LNCaP clone FGC (cell line): ENCODE measurements around a stretch of chr21.

GRCh38 chr21:41156361-41156681, 11.6 kb upstream of the BACE2 start:
- RRBS, 2 experiments: no CpG with 5 or more reads among the region's 3 CpGs

DNA sequence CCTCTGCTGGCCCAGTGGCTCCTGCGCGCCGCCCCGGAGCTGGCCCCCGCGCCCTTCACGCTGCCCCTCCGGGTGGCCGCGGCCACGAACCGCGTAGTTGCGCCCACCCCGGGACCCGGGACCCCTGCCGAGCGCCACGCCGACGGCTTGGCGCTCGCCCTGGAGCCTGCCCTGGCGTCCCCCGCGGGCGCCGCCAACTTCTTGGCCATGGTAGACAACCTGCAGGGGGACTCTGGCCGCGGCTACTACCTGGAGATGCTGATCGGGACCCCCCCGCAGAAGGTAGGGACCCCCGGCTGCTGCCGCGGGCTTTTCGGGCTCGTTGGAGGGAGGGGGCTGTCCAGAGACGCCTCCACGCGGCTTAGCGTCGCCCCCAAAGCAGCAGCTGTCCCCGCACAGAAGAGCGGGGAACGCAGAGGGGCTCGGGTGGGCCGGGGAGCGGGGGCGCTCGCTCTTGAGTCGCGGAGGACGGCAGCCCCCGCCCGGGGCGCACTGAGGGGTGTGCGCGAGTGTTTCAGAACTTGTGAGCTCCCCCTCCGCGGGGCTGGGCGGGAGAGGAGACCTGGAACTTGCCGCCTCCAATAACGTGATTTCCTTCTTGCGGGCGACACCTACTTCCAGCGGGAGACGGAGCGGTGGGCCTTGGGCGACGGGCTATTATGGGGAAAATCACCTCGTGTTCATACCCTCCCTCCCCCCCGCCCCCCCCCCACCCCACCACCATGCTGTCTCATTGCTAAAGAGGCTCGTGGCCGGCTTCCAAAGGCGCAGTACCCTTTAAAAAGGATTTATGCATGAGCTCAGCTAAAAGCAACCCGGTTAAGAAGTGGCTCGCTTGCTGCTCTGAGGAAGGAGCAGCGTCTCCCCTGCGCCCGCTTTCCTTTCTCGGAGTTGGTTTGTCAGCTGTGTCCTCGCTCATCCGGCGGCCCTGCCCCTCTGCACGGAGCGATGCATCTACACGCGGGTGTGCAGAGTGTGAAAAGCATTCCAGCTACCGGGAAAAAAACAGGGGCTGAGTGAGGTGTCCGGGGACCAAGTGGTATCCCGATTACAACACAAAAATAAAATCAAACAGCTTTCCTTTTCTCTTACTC, 681 bp downstream of the BACE2 start:
- RRBS, 2 experiments: 28 to 29% methylated on average over 34 of the region's 91 CpGs

DNA sequence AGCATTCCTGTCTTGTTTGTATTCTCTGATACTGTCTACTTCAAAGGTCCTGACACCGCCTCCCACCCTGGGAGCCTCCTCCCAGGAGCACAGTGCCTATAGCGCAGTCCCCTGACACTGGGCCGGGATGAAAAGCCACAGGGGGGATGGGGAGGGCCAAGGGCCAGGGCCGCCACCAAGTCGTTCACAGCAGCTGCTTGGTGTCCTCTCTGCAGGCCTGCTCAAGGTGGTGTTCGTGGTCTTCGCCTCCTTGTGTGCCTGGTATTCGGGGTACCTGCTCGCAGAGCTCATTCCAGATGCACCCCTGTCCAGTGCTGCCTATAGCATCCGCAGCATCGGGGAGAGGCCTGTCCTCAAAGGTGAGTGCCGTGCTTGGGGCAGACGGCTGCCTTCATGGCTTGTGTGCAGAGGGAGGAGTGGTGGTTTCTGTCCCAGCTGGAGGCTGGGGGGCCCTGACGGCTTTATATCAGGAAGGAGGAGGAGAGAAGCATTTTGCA, 6.2 kb downstream of the FAM3B start:
- RRBS, 2 experiments: no CpG with 5 or more reads among the region's 14 CpGs

DNA sequence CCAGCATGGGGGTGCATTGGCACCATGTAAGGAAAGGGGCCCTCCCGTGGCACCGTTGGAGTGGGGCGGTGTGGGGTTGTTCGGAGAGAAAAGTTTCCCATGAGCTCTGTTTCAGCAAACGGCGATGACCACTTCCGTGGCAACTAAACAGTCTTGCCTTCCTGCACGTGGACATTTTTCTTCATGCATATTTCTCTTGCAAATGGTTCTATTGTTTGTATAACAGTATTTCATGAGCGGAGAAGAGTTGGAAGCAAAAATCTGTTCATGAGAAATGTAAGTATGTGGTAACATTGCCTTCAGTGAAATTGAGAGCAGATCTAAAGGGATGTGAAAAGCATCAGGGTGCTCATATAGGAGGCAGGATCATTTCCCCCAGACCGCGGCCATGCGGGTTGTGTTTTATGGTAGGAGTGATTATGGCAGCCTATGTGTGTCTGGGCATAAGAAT, 8.6 kb downstream of the MX2 start:
- RRBS, 2 experiments: no CpG with 5 or more reads among the region's 12 CpGs

- RRBS, 2 experiments: no CpG with 5 or more reads among the region's 3 CpGs
These were observed 14.8 kb upstream of the MX1 start for GRCh38 chr21:41411221-41411738.

DNA sequence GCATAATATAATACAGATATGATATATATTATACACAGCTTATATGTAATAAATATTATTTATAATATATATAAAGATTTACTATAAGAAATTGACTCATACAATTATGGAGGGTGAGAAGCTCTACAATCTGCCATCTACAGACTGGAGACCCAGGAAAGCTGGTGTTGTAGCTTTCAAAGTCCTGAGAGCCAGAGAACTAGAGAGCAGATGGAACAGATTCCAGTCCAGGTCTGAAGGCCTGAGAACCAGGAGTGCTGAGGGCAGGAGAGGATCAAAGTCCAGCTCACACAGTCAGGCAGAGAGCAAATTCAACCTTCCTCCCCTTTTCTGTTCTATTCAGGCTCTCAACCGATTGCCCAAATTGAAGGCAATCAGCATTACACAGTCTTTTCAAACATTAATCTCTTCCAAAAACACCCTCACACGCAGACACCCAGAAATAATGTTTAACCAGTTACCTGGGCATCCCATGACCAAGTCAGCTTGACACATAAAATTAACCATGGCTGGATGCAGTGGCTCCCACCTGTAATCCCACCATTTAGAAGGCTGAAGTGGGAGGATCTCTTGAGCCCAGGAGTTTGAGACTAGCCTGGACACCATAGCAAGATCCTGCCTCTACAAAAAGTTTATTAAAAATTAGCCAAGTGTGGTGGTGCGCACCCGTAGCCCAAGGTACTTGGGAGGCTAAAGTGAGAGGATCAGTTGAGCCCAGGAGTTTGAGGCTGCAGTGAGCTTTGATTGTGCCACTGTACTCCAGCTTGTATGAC, 2.6 kb upstream of the TMPRSS2 start:
- RRBS, 2 experiments: no CpG with 5 or more reads among the region's 4 CpGs

GRCh38 chr21:41565370-41565639, 57.3 kb upstream of the TMPRSS2 start:
- RRBS, 2 experiments: no CpG with 5 or more reads among the region's 1 CpG

DNA sequence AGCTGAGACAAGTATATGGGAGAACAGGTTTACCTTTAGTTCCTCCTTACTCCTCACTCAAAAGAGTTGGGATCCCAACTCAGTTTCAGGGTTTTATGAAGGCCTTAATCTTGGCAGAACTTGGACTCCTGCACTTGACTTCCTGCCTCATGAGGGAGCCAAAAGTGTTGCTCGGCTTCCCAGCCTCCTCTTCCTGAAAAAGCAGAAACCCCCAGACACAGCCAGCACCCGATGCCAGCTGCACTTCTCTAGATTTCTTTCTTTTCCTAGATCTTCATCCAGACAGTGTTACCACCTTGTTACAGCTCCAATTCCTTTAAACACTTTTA, 70.8 kb upstream of the TMPRSS2 start:
- RRBS, 2 experiments: no CpG with 5 or more reads among the region's 2 CpGs

GRCh38 chr21:41633983-41634938, 126.3 kb upstream of the TMPRSS2 start:
- RRBS, 2 experiments: 58 to 77% methylated on average over 3 of the region's 11 CpGs

DNA sequence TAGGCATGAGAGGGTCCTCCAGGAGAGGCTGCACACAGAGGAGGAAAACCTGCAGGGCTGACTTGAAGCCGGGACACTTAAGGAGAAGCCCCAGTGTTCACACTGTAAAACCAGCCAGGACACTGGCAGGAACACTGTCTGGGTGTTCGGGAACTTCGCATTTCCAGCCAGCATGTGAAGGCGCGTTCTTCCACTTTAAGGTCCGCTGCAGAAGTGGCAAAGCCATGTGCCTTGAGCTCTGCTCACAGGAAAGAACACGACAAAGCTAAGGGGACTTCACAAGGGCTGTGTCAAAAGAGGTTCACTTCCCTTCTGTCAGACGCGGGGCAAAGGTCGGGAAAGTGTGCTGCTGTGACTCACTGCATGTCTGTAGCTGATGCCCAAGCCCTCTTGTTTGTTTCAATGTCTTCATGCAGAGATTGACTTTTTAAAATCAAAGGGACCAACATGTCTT, 102.8 kb downstream of the RIPK4 start:
- RRBS, 2 experiments: no CpG with 5 or more reads among the region's 10 CpGs

DNA sequence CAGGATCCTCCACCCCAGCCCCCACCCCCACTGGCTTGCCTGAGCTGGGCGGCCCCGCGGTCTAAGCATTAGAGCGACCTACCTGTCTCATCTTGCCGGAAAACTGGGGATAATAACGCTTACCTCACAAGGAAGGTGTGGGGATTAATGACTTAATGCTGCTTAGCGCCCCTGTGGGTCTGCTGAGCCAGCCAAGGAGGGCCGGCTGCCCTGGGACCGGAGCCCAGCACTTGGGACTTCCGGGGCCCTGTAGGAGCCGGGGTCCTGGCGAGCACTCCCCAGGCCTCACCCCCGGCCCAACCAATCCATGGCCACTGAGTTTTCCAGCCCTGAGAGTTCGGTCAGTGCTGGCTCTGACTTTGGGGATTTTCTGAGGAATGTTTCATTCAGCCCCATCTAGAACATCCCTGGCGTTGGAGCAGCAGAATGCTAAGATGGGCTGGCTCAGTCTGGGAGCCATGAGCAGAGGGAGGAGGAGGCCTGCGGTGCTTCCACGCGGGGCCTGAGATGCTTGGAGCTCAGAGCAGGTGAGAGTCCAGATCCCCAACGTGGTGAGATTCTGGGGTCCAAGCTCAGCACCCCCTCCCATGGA, 98.0 kb downstream of the RIPK4 start:
- RRBS, 2 experiments: 85% methylated on average over 3 of the region's 19 CpGs; no CpG with 5 or more reads in 1 of the 2 experiments

DNA sequence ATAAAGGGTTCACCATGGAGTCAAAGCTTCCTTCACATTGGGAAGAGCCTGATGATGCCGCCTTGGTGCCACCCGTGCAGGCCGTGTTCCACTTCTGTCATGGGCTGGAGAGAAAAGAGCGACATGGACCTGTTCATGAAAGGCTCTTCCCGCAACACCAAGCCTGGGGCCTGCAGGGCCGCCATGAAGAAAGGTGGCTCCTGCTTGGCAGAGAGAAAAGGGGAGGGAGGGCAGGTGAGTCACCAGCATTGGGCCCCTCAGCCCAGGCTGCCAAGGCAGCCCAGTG, 49.3 kb downstream of the RIPK4 start:
- RRBS, 2 experiments: no CpG with 5 or more reads among the region's 6 CpGs

- RRBS, 2 experiments: no CpG with 5 or more reads among the region's 8 CpGs
These were observed 7.6 kb downstream of the RIPK4 start for GRCh38 chr21:41759234-41759734.

DNA sequence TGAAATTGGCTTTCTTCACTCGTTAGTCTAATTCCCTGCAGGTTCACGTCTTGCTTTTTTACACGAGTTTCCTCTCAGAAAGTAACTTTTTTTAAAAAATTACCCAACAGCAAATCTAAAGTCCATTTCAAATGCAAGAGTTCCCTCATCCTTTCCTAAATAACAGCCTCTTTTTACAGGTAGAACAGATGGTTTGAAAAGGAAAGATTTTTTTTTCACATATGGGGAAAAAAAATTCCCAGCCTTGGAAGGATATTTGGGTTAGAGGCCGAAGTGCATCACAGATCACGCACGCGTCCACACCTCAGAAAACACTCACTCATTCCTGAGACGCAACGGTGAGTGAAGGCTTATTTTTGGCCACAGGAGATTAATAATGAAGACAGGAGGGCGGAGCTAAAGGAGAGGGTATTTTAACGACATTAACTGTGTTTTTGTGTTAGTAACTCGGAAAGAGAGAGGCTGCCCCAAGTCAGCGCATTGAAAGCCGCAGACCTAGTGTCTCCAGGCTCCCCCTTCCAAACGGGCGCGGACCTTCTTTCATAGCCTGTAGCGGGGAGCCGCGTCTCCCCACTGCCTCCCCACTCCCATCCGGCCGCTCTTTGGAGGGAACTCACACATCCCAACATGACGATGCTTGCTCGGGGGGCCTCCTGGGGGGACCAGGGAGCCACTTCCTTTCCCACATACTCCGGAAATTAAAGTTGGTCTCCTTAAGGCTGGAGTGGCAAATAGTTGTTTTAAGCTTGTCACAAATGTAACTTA, 1.0 kb upstream of the RIPK4 start:
- RRBS, 2 experiments: 64% methylated on average over 3 of the region's 25 CpGs; no CpG with 5 or more reads in 1 of the 2 experiments

GRCh38 chr21:41814052-41814438, 47.2 kb upstream of the RIPK4 start:
- RRBS, 2 experiments: no CpG with 5 or more reads among the region's 14 CpGs

DNA sequence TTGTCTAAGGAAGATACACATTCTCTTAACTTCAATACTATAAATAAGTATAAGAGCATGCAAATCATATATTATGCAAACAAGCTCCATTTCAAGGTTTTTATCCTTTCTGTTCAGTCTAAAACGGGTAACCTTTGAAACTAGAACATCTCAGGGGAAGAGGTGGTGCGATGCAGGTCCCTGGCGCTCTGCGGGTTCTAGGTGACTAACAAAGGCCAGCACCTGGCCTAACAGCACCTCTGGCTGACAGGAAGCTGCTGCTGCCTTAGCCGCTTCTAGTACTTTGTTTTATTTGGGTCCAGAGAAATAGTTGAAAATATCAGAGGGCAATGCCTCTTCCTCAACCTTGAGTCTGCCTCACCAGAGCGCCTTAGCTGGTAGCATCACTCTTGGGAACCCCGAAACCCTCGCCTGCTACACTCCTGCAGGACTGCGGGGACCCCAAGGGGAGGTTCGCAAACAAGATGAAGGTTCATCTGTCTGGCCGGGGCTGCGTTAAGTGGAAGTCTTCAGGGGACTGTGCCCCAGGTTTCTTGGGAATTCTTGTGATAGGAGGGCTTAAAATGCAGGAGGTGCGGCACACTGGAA, 45.5 kb downstream of the PRDM15 start:
- RRBS, 2 experiments: no CpG with 5 or more reads among the region's 13 CpGs

GRCh38 chr21:41836382-41837110, 42.6 kb downstream of the PRDM15 start:
- RRBS, 2 experiments: no CpG with 5 or more reads among the region's 22 CpGs

GRCh38 chr21:41885224-41886384, 6.5 kb upstream of the PRDM15 start:
- RRBS, 2 experiments: no CpG with 5 or more reads among the region's 29 CpGs

DNA sequence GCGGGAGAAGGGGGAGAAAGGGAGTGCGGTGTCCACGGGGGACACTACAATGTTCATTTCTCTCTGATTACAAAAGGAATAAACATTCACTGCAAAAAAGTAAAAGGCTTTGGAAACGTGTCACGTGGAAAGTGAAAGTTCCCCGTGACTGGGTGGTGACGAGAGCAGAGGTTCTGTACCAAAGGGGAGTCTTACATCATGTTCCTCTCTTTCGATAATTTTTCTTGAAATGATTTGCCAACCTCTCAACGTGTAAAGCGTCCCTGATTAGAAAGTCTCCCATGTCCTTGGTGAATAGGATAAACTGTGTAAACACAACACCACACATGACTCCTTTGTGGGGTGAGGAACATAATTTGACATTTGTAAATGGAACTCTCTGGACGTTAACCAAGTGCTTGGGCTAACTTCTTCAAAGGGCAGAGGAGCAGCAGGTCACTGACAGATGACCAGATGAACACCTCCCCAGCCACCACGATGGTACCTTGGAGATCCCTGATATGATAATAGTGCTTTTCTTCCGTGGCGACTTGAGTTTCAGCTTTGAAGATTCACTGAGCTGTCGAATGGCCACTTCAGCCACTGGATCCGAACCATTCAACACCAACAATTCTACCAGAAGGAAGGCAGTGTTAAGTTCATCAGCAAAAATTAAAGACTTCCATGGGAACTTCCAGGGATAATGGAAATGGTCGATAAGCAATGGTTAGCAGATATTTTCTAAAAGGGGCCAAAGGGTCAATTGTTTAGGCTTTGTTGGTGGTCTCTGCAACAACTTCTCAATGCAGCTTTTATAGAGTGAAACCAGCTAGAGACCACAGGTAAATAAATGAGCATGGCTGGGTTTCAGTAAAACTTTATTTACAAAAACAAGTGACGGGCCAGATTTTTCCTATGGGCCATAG, 22.2 kb upstream of the PRDM15 start:
- RRBS, 2 experiments: no CpG with 5 or more reads among the region's 18 CpGs

DNA sequence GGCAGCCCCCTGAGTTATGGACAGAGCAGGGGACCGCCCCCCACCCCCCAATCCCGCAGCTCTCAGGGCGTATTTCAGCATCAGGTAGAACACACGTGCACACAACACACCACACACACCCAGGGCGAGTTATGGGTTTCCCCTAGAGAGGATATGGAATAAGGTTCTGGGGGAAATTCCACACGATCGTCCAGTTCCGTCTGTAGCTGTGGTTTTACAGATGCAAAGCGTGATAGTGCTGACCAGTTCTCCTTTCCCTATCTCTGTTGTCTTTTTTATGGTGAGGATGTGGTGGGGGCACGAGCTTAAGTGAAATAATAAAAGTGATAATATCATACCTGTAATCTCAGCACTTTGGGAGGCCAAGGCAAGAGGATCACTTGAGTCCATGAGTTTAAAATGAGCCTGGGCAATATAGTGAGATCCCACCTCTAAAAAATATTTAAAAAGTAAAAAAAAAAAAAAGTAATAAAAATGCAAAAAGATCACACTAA, 25.1 kb downstream of the C2CD2 start:
- RRBS, 2 experiments: no CpG with 5 or more reads among the region's 10 CpGs